Metanephros (tissue), 2 donors: ENCODE results near the genes CATSPER1, CNIH2, CD248, SLC29A2, ACTN3, CTSF and RBM14.

- RAMPAGE, long total RNA = no peak
Measured at GRCh38 chr11:65958240-65958814, 3.2 kb upstream of the SART1 start.

GRCh38 chr11:65964797-65965290 is 3.3 kb downstream of the SART1 start:
- RAMPAGE, long total RNA = no peak

GRCh38 chr11:66012929-66013550 is 1.2 kb downstream of the CST6 start:
- RAMPAGE, long total RNA = no peak

DNA sequence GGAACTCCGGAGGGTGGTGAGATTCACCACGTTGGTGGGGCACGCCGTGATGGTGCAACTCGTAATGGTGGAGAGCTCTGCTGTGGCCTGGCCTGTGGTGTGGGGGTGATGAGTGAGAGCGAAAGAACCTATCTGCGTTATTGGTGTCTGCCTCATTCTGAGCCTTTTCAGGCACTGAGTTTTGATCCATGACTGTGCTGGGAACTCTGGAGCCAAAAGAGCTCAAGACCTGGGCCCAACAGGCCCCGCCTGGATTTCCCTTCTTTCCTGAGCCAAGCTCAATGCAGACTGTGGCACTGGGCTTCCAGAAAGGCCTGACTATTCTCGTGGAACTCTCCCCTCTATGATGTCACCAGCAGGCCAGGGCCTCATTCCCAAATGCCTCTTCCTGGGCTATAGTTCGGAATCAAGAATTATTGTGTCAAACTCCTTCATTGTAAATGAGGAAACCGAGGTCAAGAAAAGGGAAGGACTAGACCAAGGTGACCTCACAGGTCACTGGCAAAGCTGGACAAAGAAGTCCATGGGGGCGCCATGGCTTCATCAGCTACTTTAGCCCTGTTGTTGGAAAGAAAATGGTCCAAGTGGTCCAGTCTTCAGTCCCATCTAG is at the start of gene CATSPER1:
CATSPER1 (minus strand) TSS at position 290 of the 610 bp plus-strand sequence.
- RAMPAGE, long total RNA = no peak

DNA sequence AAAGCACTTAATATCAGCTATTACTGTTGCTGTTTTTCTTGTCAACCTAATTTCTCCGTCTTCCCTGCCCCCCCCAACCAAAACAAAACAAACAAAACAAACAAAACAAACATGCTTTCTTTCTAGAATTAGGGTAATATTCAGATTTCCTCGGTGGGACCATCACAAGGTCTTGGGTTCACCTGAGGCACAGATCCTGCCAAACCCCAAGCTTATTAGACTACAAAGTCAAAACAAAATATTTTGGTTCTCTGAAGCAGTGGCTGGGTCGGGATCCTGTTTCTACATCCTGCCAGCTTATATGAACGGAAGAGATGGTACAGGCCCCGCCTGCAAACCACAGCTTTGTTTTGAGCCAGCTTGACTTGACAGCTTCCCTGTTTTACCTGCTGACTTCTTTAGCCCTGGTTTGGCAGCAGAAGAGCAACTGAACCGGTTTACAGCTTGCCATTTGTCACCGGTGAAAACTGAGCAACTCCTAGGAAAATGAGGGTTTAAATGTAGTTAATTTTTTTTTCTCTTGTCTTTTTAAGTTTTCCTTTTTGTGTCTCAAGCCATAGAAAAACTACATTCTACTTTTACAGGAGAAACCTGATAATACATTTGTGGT is 11.4 kb downstream of the PACS1 start:
- RAMPAGE, long total RNA = no peak

DNA sequence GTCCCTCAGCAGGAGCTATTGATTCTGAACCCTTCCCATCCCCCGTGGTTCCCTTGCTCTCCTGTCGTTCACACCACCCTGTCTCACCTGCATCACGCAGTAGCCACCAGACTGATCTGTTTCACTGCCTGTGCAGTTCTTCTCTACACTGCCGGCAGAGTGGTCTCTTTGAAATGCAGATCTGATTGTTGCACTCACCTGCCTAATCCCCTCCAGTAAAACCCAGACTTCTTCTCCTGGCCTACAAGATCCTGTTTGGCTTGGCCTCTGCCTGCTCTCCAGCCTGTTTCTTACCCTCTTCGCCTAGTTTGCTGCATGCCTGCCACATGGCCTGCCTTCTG is 41.9 kb downstream of the PACS1 start:
- RAMPAGE, long total RNA = no peak

DNA sequence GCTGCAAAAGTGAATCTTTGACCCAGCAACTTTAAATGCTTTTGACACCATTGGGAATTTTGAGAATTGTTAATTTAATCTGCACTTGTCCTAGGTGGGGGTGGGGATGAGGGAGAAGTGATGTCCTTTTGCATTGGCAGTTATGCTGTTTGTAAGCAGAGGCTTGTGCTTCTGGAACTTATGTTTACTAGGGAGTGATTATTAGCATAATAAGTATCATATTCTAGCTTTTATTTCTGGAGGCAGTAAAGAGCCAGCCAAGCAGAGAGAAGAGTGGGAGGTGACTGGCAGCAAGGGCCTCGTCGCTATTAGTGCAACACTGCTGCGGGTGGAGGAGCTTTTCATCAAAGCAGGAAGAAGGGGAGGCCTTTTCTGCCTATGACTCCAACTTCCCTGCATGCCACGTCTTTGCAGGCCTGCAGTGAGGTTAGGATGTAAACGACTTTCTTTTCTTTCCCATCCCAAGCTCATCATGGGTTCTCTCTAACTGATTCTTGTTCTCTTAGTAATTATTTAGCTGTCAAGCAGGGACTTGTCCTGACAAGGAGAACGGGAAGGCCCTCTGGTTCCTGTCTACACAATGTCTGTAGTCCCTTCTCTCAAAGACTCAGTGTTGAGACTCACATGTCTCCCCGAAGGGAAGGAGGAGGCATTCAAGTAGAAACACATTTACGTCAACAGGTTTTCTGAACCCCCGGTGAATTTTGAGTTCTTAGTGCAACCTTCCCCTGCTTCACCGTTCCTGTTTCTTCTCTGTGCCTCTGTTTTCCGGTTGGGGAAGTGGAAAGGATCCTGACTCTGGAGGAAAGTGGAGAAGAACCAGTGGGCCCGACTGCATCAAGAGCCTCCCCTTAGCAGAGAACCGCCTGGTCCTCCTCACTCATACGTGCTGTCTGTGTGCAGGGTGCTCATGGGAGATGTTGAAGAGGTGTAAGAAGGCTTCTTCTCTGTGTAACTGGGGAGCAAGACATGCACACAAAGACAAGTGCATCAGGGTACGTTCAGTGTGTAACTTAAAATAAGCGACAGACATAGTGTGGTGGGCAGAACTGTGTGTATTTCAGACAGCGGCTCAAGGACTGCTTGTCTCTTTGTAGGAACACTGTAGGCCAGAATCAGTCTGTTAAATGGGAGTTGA is 56.9 kb downstream of the PACS1 start:
- RAMPAGE, long total RNA = no peak

DNA sequence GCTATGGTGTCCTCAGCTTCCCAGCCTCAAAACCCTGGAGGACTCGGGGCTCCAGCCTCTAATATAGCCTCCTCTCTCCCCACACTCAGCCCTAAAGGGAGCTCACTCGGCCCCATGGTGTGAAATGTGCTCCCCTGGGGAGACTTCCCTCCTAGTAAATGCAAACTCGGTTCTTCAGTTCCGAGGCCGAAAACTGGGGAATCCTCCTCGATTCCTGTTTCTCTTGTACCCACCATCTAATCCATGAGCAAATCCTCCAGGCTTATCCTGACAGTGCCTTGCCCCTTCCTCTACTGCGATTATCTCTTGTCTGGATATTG is 10.6 kb upstream of the KLC2 start:
- RAMPAGE, long total RNA = no peak

GRCh38 chr11:66269074-66269948 is 872 bp downstream of the RAB1B start:
- RAMPAGE, long total RNA = no peak

- RAMPAGE, long total RNA = no peak
Measured at GRCh38 chr11:66277319-66278317, at the start of gene CNIH2. TSS of gene CNIH2 (plus strand) at chr11:66278175.

DNA sequence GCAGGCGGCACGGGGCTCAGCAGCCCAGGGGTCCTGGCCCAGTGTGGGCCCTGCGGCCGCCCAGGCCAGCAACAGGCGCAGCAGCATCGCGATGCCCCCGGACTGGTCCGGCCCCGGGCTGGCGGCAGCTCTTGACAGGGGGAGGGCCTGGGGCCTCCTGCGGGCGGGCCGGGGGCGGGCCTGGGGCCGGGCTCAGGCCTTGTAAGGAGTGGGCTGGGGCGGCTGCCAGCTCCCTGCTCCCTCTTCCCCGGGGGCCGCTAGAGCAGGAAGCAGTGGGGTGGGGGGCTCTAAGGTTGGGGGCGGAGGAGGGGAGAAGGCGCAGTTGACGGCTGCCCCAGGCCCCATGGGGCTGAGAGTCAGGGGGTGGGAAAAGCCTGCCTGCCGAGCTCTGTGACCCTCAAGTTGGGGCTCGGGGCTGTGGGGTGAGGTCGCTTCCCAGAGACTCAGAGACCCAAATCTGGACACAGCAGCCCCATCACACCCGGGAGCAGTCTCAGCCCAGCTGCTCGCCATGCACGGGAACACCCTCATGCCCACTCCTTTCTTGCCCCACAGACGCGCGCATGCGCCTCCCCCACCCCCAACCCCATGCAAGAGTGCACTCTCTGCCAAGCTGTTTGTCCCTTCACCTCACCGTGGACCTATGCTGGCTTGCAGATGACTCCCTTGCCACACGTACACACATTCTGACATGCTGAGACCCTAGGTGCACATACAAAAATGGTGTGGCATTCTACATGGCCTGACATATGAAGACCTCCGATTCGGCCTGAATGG is at the start of gene CD248:
CD248 (minus strand) TSS at position 104 of the 777 bp plus-strand sequence.
- RAMPAGE, long total RNA = no peak

DNA sequence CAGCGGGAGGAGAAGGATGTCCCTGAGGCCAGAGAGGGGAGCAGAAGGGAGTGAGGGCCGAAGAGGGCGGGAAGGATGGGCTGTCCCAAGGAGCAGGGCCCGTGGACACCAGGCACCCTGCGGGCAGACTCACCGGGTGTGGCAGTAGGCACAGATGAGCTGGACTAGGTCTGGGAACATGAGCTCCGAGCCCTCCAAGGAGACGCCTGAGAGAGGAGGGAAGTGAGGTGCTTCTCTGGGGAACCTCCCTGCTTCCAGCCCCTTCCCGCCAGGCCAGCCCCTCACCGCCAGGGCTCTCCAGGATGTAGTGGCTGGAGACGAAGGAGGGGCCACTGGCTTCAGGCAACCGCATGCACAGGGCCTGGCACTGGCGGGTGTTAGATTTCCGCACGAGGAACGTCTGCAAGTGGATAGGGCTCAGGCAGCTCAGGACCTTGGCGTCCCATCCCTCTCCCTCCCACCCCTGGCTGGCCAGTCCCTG is 717 bp downstream of the RIN1 start:
- RAMPAGE, long total RNA = no peak

DNA sequence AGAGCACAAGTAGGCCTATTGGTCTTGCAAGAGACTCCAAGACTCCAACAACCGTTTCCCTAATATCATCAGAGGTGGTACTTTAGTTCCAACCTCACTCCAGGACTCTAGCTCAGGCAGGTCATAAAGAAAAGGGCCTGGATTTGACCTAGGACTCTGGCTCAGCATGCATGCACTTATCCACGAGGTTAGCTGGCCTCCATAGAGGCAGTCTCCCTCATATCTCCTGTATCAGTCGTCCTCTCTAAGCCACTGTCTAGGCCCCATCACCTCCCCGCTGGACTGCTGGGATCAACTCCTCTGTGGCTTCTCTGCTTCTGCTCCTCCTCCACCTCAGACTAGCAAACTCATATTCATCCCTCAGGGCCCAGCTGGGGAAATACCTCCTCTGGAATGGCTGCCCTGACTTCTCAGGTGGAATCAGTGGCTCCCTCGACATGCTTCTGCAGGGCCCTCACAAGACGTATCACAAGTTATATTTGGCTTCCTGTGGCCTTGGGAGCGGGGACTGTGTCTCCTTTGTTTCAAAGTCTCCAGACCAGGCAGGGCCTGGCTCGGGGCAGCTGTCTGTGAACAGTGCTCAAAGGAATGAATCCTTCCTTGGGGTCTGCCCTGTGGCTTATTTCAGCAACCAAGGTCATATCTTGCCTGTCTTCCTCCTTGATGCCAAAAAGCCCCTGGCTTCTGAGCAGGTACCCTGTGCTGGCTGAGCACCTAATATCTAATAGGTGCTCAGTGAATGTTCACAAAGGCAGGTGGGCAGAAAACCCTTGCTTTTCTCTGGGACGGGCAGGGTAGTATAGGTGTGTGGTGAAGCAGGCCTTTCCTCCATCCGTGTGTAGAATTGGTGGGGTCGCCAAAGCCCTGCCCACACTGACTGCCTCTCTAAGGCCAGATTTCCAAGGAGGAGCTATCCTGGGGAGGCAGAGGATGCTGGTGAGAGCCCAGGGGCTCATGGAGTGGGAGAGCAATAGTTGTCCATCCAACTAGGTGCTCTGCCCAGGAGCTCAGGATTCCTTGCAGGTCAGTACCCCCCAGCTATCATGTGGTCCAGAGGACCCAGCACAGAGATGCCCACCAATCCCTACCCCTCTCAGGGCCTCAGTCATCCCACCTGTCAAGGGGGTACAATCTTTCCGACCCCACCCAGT is 9.9 kb downstream of the SLC29A2 start:
- RAMPAGE, long total RNA = no peak

- RAMPAGE, long total RNA = no peak
Measured at GRCh38 chr11:66371266-66372310, at the start of gene SLC29A2. TSS of gene SLC29A2 (minus strand) at chr11:66371760.

GRCh38 chr11:66454065-66454786 is 12.5 kb upstream of the PELI3 start:
- RAMPAGE, long total RNA = no peak

DNA sequence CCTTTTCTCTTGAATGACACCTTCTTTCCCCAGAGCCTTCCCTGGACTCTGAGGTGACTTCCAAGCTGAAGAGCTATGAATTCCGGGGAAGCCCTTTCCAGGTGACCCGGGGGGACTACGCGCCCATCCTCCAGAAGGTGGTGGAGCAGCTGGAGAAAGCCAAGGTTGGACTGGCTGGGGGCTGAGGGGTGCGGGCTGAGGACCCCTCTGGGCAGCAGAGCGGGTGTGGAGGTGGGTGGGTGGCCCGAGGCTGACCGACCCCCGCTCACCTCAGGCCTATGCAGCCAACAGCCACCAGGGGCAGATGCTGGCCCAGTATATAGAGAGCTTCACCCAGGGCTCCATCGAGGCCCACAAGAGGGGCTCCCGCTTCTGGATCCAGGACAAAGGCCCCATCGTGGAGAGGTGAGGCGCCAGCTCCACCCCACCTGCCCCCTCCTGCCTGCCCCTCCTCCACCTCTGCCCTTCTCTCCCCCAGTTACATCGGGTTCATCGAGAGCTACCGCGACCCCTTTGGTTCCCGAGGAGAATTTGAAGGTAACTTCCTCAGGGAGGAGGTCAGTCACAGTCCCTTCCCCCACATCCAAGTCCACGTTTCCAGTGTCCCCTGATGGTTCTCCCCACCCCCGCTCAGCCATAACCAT is 11.1 kb downstream of the DPP3 start:
- RAMPAGE, long total RNA = no peak

- RAMPAGE, long total RNA = no peak
Measured at GRCh38 chr11:66546484-66547263, at the start of gene ACTN3. TSS of gene ACTN3 (plus strand) at chr11:66546903.

DNA sequence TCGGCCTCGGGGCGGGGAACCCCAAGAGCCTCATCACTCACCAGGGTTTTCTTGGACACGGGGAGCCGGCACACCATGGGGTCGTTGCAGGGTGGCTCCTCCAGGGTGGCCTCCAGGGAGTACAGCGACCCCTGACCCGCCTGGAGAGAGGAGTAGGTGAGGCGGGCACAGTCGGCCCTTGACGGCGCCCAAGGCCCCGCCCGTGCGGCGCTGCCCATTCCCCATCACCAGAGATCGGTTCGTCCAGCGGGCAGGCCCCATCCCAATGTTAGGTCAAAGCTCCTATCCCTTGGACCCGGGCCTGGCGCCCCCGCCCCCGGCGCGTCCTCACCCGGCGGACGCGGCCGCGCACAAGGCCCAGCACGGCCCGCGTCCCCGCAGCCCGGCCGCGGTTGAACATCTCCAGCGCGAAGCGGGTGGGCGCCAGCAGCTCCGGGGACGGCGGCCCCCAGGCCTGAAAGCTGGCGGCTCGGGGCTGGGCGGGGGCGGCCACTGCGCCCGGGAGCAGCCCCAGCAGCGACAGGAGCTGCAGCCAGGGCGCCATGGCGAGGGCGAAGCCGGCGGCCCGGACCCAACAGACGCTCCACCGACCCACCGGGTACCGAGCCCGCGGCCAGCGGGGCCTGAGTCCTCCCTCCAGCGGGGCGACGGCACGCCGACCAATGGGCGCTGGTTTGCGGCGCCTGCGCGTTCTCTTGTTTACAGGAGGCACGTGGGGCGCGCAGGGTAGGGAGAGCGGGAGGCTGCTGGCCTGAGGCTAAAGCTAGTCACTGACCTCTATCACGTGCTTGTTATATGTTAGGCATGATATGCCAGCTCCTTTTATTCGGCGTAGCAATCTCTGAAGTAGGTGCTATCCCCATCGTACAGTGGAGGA is at the start of gene CTSF:
CTSF (minus strand) TSS at position 664 of the 877 bp plus-strand sequence.
- RAMPAGE, long total RNA = no peak

- RAMPAGE, long total RNA = no peak
Measured at GRCh38 chr11:66607190-66607706, 9.2 kb upstream of the RBM14 start.

- RAMPAGE, long total RNA = no peak
Measured at GRCh38 chr11:66616560-66616719, at the start of gene RBM14. TSS of gene RBM14 (plus strand) at chr11:66616630.